Choroid plexus epithelial cell (primary cell): ENCODE data around the genes TFAP2C and BMP7.

DNA sequence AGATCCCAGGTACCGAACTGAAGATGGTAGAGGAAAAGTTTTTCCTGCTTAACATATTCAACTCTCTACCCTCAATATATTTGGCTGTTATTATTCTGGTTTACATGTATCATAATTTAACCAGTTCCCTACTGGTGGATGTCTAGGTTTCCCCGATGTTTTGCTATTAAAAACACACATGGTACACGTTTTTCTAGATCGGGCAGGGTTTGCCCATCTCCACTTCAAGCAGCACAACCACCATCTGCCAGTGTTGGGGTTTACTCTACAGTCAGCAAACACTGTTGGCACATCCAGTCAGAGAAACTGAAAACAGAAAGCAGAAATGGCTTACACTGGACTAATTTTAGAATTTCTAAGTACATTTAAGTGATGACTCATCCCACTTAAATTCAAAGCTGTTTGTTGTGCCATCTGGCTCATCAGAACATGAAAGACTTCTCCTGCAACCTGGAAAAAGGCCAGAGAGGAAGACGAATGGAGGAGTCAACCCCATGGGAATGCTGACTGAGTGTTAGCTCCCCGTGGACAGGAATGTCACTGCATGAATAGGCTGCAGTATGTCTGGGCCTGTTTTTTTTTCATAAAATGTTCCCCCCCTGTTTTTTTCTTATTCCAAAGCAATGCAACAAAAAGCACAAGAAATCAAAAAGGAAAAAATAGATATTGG lies 21.8 kb downstream of the FAM209B start:
- RRBS, result no CpG with 5 or more reads among the region's 6 CpGs

DNA sequence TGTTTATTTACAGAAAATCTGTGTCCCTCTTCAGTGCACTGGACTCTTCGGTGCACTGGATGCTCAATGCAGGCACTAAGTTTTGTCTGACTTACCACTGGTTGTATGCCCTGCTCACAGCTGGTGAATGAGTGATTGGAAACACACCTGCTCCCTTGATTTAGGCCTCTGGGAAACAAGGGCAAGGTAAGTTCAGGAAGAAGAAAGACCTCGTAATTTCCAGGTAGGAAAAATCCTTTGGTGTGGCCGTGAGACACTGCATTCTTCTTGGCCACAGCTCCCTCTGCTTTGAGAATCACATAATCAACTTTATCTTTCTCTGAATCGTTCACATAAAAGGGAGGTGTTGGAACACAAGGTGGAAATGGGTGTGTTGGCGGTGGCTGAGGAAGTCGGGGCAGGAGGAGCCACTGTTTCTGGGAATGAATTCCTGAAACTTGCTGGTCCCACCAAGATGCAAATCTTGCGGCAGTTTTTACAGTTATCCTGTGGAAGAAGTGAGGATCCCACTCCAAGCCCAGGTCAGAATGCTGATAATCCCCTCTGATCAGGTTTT lies 25.9 kb downstream of the FAM209B start:
- RRBS, result no CpG with 5 or more reads among the region's 7 CpGs

DNA sequence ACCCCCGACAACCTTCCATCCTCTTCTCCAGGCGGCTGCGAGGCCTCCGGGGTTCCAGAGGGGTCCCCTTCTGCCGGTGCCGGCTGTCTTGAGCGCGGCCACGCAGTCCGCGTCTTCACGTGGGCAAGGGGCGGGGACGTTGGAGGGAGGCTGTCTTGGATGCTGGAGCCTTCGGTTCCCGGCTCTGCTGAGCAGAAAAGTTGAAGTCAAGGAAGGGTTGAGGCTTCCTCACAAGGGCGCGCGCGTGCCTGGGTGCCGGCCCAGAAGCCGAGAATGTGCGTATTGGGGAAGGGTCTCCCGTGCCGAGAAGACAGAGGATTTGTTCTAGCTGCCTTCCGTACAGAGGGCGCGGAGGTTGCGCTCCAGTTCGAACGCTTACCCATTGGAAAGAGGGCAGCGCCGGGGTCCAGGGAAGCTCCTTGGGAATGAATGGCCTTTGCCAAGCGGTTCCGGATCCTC lies 2.3 kb upstream of the TFAP2C start:
- RRBS, result 2% methylated on average over 13 of the region's 35 CpGs

DNA sequence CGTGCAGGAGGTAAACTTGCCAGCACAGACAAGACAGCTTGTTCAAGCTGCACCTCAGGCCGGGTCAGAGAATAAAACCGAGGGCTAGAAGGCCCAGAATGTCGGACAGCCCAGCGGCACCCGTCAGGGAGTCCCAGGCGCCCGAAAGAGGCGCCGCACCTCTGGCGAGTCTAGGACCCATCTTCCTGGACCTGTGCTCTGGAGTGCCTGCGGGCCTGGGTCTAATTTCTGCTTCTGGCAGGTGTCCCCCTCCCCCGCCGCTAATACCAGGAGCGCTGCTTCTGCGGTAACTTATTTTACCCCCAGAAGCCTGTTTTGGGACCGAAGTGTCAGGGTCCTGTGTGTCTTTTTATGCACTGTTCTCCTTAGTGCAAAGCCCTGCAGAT lies 1.7 kb upstream of the TFAP2C start:
- RRBS, result 2% methylated on average over 2 of the region's 17 CpGs

- RRBS, result under 1% methylated on average over 11 of the region's 62 CpGs
These were observed at the start of gene TFAP2C for GRCh38 chr20:56628902-56629489. Gene TFAP2C (plus strand): TSS chr20:56629306.

DNA sequence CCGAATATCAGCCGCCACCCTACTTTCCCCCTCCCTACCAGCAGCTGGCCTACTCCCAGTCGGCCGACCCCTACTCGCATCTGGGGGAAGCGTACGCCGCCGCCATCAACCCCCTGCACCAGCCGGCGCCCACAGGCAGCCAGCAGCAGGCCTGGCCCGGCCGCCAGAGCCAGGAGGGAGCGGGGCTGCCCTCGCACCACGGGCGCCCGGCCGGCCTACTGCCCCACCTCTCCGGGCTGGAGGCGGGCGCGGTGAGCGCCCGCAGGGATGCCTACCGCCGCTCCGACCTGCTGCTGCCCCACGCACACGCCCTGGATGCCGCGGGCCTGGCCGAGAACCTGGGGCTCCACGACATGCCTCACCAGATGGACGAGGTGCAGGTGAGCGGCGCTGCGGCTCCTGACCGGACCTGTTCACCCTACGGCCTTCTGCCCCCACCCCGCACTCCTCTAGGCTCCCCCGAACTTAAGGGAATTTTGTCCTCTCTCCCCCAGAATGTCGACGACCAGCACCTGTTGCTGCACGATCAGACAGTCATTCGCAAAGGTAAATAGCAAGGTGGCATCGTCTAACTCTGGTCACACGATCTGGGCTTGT lies 2.3 kb downstream of the TFAP2C start:
- RRBS, result 21% methylated on average over 7 of the region's 48 CpGs

DNA sequence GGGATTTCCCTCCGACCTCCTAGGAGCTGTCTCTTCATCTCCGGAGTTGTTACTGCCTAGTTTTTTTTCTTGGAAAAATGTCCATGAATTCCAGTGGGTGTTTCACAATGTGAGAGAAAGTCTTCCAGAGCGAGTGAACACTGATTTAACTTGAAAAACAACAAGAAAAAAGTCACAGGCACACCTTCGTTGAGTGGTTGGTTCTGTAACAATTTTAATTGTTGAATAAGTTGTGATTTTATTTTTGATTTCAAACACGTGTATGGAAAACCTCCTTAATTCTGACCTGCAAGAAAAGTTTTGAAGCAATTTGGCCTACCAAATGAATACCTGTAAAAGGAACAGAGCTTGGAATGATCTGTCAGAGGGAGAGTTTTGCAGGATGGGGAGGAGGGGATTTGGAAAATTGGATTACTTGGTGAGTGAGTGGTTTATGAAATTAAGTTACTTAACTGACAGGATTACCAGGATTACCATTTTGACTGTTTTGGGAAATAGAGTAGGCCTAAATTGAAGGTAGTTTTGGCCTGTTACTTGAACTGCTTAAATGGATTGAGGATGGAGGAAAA lies 3.0 kb downstream of the TFAP2C start:
- RRBS, result no CpG with 5 or more reads among the region's 5 CpGs

- RRBS, result no CpG with 5 or more reads among the region's 2 CpGs
These were observed 109.0 kb downstream of the BMP7 start for GRCh38 chr20:57157434-57157803.

- RRBS, result no CpG with 5 or more reads among the region's 15 CpGs
These were observed 68.3 kb downstream of the BMP7 start for GRCh38 chr20:57198021-57198679.

GRCh38 chr20:57241490-57241941 lies 24.9 kb downstream of the BMP7 start:
- RRBS, result no CpG with 5 or more reads among the region's 4 CpGs

- RRBS, result no CpG with 5 or more reads among the region's 24 CpGs
These were observed 5.6 kb downstream of the BMP7 start for GRCh38 chr20:57260557-57261472.

DNA sequence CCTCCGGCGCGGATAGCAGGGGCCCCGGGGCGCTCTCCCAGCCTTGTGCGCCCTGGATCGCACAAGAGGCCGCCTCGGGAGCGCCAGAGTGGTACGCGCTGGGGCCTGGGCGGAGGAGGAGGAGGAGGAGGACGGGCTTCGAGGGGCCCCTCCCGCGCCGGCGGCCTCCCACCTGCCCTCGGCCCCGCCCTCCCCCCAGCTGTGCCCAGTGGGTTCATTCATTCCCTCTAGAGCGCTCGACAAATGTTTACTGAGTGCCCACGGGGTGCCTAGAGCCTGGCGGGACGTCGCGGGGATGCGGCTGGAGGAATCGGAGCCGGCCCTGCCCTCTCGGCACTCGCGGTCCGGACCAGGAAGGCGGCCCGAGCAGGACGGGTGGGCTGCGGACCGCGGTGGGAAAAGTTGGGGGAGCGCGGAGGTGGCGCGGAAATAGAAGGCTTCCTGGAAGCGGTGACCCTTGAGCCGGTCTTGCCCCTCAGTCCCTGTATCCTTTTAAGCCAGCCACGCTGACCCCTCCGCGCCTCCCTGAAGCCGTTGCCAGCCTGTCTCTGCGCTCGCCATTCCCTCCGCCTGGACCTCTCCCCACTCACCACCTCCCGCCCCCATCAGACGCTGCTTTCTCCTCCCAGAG lies at the start of gene BMP7:
Gene BMP7, minus strand, starts transcription at position 90 of the 631 bp plus-strand sequence.
- RRBS, result under 1% methylated on average over 5 of the region's 56 CpGs

DNA sequence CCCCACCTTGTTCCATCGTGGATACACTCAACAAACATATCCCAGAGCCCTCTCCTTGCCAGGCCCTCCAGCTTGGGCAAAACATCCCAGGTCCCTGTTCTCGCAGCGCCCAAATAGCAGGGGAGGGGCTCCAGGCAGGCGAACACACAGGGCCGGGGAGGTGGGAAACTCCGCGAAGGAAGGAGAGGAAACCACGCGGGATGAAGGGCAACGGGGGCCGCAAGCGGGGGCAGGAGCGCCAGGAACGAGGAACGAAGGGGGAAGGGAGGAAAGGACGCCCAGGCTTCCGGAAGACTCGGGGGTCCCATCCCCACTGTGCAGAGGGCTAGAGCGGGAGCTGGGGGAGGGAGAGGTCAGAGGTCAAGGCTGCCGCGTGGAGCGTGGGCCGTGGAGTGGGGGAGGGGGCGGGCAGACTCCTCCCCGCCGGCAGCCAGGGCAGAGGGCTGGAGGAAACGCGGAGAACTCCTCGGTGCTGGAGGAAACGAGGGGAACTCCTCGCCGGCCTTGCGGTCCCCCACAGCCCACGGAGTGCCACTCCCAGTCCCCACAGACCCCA lies 1.4 kb upstream of the RBM38 start:
- RRBS, result 15% methylated on average over 9 of the region's 34 CpGs

GRCh38 chr20:57399077-57399306 lies 7.8 kb downstream of the RBM38 start:
- RRBS, result 31% methylated on average over 3 of the region's 7 CpGs

- RRBS, result 81% methylated on average over 5 of the region's 24 CpGs
These were observed 51.6 kb downstream of the RBM38 start for GRCh38 chr20:57442482-57443477.

- RRBS, result no CpG with 5 or more reads among the region's 16 CpGs
These were observed 16.1 kb upstream of the CTCFL start for GRCh38 chr20:57540906-57541577.

DNA sequence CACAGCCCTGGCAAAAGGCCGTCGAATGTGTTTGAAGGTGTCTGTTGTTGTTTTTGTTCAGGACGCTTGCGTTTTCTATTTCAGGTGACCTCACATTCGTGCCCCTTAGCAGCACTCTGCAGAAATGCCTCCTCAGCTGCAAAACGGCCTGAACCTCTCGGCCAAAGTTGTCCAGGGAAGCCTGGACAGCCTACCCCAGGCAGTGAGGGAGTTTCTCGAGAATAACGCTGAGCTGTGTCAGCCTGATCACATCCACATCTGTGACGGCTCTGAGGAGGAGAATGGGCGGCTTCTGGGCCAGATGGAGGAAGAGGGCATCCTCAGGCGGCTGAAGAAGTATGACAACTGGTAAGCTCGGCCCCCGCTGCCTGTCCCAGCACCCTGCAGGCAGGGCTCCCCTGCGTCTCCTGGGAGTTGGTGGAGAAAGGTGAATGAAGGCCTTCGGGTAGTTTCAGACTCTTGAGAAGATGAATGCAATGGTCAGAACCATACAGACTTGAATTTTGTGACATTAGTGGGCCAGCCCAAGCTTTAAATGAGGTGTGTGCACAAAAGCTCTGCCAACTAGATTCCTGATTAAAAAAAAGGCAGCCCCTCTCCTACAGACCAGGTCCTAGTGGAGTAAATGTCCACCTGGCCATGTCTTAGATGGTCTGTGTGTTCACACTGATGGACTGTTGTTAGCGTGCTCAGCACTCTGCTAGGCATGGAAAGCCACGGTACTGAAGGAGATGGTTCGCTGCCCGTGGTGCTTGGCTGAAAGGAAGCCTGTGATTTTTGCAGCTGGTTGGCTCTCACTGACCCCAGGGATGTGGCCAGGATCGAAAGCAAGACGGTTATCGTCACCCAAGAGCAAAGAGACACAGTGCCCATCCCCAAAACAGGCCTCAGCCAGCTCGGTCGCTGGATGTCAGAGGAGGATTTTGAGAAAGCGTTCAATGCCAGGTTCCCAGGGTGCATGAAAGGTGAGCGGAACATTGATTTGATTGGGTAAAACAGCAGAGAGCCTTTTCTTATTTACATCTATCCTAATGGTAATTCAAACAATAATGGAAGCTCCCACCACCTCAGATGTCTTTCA lies 718 bp downstream of the PCK1 start:
- RRBS, result no CpG with 5 or more reads among the region's 27 CpGs

DNA sequence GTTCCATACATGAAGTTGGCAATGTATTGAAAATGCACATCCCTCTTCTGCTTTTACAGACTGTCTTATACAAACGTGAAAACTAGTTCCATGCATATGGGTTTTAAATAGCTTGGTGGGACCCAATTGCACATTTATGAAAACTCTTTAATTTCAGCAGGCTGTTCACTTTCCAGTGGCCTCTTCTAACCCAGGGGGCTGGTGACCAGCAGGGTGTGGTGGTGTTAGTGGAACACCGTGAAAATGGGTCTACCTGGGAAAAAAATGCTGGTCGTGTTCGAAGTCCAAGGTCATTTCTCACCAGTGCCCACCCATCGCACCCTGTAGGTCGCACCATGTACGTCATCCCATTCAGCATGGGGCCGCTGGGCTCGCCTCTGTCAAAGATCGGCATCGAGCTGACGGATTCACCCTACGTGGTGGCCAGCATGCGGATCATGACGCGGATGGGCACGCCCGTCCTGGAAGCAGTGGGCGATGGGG lies 1.5 kb downstream of the PCK1 start:
- RRBS, result no CpG with 5 or more reads among the region's 19 CpGs

GRCh38 chr20:57580452-57580938 lies 19.6 kb downstream of the PCK1 start:
- RRBS, result no CpG with 5 or more reads among the region's 7 CpGs

- RRBS, result no CpG with 5 or more reads among the region's 11 CpGs
These were observed 30.2 kb upstream of the ZBP1 start for GRCh38 chr20:57650468-57650844.